ENCODE measurements around the genes TMCC2, BLACAT1 and ELK4.

DNA sequence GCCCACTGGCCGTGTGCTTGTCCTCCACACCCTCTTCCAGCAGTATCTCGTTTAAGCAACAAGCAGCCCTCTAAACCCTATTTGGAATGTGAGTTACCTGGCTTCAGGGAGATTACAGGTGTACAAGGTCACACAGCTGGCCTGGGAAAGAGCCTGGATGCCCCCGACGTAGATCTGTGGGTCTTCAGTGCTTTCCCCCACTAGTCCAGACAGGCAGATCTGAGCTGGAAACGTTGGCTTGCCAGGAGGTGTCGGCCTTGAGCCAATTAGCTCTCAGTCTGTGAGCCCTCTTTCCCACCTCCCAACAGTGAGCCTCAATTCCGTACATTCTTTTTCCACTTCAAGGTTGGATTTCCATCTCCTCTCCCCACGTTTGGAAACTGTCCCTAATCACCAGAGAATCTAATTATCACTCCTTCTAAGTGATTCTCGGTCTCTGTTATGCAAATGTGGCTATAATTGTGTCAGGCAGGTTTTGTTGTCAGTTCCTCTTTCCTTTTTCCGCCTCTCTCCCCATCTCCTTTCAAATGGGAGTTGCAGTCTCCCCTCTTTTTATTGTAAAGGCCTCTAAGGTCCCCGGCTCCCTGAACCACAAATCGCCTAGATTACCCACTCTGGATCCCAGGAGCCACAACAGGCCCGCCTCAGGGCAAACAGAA, 29.3 kb upstream of the LRRN2 start:
- RRBS: no CpG with 5 or more reads among the region's 13 CpGs

DNA sequence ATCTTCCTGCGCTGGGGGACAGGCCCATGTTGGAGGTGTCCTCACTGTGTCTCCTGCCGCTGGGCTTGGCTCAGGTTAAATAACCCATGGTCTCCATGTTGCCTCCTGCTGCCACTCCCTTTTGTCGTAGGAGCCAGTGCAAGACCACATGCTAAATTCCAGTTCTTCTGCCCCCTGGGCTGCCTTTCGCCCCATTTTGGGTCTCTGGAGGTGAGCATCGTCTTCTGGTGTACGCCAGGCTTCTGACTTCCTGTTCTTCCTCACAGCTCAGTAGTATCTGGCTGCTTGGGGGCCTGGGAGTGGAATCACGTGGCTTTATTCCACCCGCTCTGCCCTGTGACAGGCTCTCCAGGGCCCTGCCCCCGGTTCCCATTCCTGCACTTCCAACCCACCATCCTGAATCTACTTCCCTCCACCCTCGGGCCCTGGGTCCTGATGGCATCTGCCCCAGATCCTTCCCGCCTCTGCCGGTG, 45.8 kb downstream of the NFASC start:
- RRBS: no CpG with 5 or more reads among the region's 12 CpGs

DNA sequence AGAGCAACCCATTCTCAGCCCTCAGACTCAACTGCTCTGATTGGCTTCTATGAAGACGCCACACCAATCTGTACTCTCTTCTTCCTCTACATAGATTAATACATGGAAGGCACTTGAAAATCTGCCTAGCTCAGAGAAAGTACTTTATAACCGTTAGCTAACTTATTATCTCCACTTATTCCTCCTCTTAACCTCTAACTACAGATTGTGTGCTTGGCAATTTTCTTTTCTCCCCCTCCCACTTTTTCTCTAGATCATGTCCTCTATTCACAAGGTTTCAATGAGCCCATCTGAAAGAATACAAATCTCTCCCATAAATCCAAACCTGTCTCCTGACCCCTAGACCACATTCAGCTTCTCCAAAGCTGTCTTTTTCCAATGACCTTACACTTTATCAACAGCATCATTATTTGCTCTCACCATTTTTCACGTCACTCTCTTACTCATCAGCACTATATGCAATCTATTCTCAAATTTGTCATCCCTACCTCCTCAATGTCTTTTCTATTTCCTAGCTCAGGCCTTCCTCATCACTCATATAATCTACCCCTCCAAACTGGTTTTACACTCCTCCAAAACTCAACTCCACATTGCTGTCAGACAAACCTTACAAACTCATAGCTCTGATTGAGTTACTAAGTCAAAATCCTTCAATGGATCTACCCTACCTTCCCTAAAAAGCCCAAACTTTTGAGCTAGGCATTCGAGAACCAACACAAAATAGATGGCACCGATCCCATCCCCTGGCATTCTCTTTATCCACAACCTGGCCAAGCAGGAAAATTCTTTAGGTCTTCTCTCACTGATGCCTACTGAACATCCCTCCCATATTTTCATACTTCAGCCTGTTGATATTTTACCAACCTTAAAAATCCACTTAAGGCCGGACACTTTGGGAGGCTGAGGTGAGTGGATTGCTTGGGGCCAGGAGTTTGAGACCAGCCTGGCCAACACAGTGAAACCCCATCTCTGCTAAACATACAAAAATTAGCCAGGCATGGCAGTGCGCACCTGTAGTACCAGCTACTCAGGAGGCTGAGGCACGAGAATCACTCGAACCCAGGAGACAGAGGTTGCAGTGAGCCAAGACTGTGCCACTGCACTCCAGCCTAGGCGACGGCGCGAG, 1.8 kb downstream of the RBBP5 start:
- RRBS: no CpG with 5 or more reads among the region's 13 CpGs

DNA sequence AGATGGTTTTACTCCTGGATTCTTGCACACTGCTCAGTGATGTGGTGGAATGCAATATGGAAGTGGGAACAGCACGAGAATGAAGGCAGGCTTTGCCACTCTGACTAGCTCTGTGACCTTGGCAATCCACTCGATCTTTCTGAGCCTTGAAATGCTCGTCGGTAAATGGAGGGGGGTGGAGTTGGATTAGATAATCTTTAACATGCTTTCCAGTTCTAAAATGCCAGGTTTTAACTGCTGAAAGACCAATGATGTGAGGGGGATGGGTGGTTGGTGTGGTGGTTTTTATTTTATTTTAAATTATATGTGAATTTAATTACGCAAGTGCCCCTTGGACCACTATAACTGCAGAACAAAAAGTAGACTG, 20.2 kb downstream of the DSTYK start:
- RRBS: no CpG with 5 or more reads among the region's 5 CpGs

DNA sequence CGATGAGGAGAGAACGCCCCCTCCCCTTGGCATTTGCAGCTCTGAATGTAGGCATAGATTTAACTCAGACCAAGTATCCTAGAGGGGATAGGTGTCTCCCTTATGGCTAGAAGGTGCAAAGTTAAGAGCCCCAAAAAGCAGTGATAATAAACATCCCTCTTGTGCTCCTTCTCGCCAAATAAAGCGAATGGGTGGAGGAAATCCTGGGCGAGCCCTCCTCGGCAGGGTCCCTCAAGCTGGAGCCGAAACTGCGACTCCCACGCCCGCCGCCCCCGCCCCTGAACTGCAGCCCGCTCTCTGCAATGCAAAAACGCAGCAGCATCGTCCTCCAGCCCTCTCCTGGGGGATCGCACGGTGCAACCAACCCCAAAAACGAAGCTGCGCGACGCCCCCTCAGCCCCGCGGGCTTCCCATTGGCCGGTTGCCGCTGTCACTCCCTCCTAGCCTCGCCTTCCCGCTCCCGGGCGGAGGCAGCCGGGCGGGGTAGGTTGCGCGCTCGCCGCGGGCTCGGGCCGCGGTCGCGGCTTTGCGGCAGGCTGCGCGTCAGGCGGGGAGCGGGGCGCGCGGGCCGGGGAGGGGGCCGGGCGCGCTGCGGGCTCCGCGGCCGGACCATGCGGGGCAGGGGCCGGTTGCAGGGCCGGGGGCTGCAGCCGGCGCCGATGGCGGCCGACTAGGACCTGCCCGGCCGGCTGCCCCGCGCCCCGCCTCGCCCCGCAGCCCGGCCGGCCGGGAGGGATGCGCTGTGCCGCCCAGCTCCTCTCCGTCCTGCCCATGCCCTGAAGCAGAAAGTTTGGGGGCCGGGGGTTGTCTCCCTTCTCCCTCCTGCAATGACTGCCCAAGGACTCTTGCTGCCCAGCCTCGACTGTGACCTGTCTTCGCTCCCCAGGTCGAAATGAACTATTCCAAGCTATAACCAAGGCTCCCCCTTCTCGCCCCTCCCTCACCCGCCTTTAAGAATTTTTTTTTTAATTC, at the start of gene TMCC2:
Gene TMCC2, plus strand, starts transcription at position 491 of the 972 bp plus-strand sequence.
- RRBS: 2% methylated on average over 26 of the region's 84 CpGs

GRCh38 chr1:205270704-205271225, 43.0 kb downstream of the TMCC2 start:
- RRBS: no CpG with 5 or more reads among the region's 10 CpGs

DNA sequence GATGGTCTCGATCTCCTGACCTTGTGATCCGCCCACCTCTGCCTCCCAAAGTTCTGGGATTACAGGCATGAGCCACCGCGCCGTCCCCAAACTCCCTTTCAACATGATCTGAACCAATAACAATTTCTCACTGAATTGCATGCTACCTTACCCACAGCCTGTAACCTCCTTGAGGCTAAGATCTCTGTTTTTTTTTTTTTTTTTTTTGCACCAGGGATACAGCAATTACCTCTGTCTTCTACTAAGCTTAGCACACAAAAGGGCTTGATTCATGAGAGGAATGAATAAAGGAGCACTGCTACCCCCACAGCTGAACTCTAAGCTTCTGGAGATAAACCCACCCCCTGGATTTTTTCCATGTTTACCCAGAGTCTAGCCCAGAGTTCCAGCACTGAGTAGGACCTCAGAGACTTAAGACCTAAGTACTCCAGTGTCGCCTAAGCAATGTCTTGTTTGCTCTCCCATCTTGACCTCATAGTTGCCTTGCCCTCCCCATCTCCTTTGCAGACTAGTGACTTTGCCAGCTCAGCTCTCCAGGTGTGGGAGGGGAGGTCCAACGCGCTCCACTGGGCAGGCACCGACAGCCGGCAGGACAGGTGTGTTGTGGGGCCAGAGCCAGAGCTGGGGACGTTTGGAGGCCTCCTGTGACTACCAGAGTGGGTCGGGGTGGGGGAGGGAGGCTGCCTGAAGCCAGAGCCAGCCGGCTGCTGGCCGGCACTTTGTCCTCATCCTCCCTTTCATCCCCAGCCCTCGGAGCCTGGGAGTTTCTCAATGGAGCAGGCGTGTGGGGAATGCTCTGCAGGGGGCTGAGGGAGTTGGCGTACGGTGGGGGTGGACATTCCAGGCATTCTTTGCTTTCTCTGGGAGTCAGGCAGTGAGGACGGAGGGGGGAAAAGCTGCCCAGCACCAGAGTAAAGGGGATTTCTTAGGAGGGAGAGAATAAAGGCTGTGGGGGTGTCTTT, 20.5 kb downstream of the NUAK2 start:
- RRBS: no CpG with 5 or more reads among the region's 19 CpGs

DNA sequence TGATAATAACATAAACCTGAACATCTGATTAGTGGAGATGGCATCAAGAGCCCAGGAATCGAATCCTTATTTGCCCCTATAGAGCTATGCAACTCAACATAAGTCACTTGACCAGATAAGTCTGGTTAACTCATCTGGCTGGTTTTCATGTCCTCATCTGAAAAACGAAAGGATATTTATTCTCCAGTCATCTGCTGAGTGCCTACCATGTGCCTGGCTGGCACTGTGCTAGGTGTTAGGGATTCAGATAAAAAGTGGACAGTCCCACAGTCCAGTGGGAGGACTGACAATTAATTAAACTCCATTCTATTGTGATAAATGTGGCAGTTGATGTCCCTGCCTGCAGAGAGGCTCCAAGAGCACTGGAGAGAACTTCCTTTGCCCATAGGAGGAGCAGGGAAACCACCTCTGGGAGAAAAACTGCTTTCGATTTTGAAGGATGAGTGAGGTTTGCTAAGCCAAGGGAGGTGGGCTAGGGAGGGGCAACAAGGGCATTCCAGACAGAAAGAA, 5.4 kb downstream of the NUAK2 start:
- RRBS: no CpG with 5 or more reads among the region's 3 CpGs

GRCh38 chr1:205444388-205445572, 11.1 kb downstream of the BLACAT1 start:
- RRBS: 9% methylated on average over 6 of the region's 26 CpGs

GRCh38 chr1:205455778-205456732, at the start of gene BLACAT1:
Gene BLACAT1, minus strand, starts transcription at chr1:205456045.
- RRBS: 3% methylated on average over 28 of the region's 74 CpGs

DNA sequence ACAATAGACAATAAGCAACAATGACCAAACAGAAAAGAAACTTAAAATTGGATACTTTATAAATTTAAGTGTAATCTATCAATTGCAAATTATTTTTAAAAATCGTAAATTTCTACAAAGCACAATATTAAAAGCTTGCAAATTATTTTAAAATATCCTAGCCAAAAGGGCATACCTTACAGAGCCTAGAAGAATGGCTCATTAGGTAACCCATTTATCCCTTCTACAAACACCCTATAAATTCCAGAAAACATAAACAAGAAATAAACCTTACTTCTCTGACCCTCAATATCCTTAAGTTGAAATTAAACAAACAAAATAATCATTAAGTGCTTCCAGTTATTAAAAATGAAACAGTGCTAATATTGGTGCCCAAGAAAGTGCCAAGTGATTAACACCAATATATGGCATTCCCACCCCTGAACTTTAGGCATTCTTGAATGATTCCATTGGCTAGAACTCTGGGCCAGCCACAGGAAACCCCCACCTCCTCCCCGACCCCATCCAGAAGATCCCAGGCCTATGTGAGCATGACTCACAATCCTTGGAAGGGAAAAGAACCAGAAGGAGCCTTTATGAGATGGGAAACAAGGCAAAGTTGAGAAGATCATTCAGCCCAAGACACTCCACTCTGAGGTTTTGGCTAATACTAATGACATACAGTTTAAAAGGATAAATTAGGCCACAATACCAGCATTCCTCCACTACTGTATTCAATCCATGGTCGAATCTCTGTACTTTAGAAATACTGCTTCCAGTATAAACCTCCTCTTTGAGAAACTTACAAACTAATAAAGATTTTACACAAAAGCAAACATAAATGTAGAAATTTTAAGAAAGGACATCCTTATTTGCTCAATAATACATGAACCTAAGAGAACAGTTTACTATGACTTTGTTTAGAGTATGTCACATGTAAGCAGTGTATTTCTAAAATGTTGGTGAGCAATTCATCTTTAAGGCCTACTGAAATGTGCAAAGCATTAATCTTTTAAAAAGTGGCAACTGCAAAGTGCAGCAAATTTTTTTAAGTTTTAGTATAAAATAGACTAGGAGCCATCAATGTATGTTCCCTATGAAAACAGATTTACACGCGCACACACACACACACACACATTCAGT, 21.8 kb downstream of the ELK4 start:
- RRBS: no CpG with 5 or more reads among the region's 5 CpGs

GRCh38 chr1:205612322-205613028, 19.3 kb downstream of the ELK4 start:
- RRBS: no CpG with 5 or more reads among the region's 4 CpGs

GRCh38 chr1:205619510-205619709, 12.4 kb downstream of the ELK4 start:
- RRBS: no CpG with 5 or more reads among the region's 3 CpGs

DNA sequence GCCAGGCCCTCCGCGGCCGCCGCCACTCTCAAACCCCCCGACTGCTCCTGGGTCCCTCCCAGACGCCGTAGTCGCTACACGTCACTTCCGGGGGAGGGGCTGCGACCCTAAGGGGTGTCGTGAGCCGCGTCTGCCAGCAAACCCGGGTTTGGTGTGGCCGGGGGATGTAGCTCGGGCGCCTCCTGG, at the start of gene ELK4:
Gene ELK4, minus strand, starts transcription at position 69 of the 186 bp plus-strand sequence.
- RRBS: 1% methylated on average over 9 of the region's 18 CpGs

- RRBS: no CpG with 5 or more reads among the region's 7 CpGs
Measured at GRCh38 chr1:205716686-205717390, 33.1 kb downstream of the NUCKS1 start.

DNA sequence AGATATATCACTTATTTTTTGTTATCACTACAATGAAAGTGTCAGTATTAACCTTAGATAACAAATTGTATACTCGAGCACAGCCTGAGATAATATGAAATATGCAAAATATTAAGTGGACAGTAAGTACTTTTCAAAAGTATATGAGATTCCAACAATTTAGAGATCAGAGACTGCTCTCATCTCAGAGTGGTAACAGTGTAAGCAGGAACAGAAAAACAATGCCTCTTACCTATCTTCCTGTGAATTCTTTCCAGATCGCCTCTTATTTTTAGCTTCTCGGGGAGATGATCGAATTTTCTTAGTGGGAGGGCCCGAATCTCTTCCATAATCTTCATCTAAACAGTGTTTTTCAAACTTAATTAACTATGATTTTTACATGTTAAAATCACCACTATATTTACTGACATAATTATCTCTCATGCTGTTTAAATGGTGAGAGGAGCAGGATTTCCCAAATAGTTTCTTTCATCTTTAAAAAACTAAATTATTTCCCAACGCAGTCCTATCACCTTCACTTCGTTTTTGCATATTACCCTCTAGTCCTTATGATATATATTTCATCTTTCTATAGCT, 22.4 kb downstream of the NUCKS1 start:
- RRBS: no CpG with 5 or more reads among the region's 7 CpGs

GRCh38 chr1:205961997-205962586, 18.8 kb upstream of the SLC26A9 start:
- RRBS: no CpG with 5 or more reads among the region's 9 CpGs

GRCh38 chr1:205998515-205998883, 4.7 kb downstream of the RAB7B start:
- RRBS: no CpG with 5 or more reads among the region's 7 CpGs

DNA sequence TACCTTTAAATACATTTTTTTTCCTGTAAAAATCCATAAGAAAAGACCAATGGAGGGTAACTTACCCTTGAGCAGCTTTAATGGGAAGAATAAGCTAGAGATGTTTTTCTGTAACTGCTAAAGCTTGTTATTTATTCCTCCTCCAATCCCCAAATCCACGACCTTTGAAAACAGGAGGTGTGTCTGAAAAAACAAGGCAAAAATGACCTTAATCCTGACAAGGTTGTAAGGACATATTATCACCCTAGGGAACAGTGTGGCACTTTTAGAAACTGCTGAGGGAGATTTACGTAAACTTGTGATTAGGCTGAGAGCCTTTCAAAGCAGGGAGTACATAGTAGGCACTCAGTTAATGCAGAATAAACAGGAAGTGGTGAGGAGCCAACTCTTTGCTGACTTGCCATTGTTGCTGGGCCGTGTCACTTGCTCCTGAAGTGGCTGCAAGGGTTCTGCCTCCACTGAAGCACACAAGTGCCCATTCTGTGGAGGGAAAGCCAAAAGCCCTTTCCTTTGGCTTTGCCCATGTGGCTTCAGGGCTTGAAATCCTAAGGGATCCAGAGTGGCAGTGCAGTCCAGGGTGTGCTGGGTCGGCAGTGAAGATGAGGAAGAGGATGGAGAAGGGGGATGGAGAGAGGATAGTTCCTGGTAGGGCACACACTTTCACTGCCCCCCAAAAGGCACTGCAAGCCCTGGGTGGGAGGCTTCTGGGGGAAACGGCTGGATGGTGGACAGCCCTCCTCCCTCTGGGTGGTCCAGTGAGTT, 13.9 kb upstream of the RHEX start:
- RRBS: no CpG with 5 or more reads among the region's 5 CpGs

GRCh38 chr1:206070928-206071366, 18.0 kb downstream of the RHEX start:
- RRBS: 83% methylated on average over 3 of the region's 8 CpGs

Data from epithelial cell of esophagus (primary cell).